Colon Carcinoma Metastatic in the Lung (tissue), 2 donors: Measurements from ENCODE around the gene DIMT1.

DNA sequence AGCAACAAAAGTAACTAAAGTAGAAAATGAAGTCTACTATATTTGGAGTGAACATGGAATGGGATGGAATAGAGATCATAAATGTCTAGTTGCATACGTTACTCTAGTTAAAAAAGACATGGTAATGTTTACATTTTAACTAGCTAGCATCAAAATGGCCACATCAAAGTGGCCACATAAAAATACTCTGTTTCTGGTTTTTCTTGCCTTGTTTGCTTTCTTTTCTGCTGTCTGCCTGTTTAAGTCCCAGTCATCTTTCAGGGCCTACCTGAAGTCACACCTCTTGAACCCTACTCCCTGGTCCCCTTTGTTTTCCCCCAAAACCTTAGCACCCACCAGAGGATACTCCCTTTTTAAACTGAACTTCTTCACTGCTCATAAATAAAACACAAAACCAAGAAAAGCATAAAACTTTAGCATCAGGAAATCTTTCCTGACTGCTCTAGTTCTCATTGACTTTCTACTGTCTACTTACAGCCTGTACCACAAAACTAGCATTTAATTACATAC is 6.3 kb upstream of the KIF2A start:
- PRO-cap, 2 experiments, result no peak in any of the 2 experiments

- PRO-cap, 2 experiments, result no peak in any of the 2 experiments
These were observed 18.2 kb downstream of the DIMT1 start for GRCh38 chr5:62385276-62386118.

GRCh38 chr5:62402852-62404166 is at the start of gene DIMT1:
DIMT1 (minus strand) TSS chr5:62403905.
- PRO-cap, 2 experiments, result peak in 2 of 2 experiments; most common plus-strand start chr5:62403518 (in 1); most common minus-strand start chr5:62403882 (in 2)

GRCh38 chr5:64180543-64181290 is 15.1 kb downstream of the RNF180 start:
- PRO-cap, 2 experiments, result no peak in any of the 2 experiments

- PRO-cap, 2 experiments, result no peak in any of the 2 experiments
These were observed 24.4 kb downstream of the SHISAL2B start for GRCh38 chr5:64714559-64715244.

DNA sequence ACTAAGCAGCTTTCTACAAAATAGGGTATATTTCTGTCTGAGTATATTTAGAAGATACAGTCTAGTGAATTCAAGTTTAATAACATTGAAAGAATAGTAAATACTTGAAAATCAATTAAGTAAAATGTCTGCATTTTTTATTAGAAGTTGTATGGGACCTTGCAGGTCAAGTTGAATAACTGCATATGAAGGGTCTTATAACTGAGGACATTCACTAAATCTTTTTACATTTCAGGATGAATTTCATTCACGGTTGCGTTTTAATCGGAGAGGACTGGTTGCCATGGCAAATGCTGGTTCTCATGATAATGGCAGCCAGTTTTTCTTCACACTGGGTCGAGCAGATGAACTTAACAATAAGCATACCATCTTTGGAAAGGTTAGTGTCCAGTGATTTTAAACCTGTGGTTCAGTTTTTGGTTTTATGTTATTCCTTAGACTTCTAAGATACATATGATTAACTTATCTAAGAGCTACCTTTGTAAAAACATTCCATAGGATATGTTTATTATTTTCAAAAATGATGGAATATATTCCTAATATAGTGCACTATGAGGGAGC is 15.0 kb downstream of the CWC27 start:
- PRO-cap, 2 experiments, result no peak in any of the 2 experiments

DNA sequence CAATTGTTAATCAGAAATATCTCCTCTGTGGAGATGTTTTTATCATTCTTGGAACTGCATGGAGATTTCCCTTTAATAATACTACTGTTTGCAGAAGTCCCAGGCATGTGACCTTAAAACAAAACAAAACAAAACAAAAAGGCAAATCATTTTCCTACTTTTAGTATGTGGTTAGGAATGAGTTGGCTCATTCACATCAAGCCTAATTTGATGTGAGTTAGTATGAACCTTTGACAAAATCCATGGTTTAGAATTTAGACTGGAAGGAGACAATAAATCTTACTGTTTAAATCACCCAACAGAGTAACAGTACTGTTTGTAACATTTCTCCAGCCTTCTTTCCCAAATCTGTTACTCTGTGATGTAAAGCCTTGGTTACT is 67.7 kb downstream of the CWC27 start:
- PRO-cap, 2 experiments, result no peak in any of the 2 experiments

GRCh38 chr5:64896302-64896723 is 127.6 kb downstream of the CWC27 start:
- PRO-cap, 2 experiments, result no peak in any of the 2 experiments

DNA sequence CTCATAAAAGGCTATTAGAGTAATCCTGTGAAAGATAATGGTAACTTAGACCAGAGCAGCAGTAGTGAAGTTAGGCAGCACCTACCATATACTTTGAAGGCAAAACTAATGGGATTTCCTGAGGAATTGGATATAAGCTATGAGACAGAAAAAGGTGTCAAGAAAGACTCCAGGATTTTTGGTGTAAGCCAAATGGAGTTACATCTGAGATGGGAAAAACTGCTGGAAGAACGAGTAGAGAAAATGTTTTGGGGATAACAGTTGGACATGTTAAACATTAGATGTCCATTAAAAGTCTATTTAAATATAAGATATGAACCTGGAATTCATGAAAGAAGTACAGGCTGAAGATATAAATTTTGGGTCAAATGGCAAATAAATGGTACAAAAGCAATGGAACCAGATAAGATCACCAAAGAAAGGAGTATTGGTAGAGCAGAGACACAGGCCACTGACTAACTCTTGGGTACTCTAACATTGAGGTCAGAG is 223.1 kb downstream of the ADAMTS6 start:
- PRO-cap, 2 experiments, result peak in 1 of 2 experiments; most common plus-strand start position 215 of the sequence (in 1)

- PRO-cap, 2 experiments, result no peak in any of the 2 experiments
These were observed 47.5 kb downstream of the NLN start for GRCh38 chr5:65769473-65769858.

DNA sequence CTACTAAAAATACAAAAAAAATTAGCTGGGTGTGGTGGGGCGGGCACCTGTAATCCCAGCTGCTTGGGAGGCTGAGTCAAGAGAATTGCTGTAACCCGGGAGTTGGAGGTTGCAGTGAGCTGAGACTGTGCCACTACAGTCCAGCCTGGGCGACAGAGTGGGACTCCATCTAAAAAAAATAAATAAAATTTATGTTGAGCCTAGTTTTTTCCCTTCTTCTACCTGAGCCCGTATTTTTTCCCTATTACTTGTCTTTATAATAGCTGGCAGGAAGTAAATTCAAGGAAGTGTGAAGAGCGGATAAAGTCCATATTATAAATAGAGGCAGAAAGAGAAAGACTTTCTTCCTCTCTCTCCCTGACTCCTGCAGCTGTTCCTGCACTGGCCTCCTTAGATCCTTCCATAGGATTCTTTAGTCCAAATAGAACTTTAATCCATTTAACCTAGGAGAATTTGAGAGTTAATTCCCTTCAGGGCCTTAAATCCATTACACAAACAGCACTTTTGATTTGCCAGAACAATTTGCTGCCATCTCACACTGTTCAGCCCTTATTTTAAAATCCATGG is 10.3 kb upstream of the ERBIN start:
- PRO-cap, 2 experiments, result no peak in any of the 2 experiments

GRCh38 chr5:65978080-65978524 is 51.7 kb downstream of the ERBIN start:
- PRO-cap, 2 experiments, result no peak in any of the 2 experiments

- PRO-cap, 2 experiments, result no peak in any of the 2 experiments
These were observed 78.7 kb downstream of the ERBIN start for GRCh38 chr5:66004756-66005827.

- PRO-cap, 2 experiments, result no peak in any of the 2 experiments
These were observed 59.9 kb upstream of the SREK1 start for GRCh38 chr5:66084264-66084589.

GRCh38 chr5:66100032-66100564 is 44.0 kb upstream of the SREK1 start:
- PRO-cap, 2 experiments, result no peak in any of the 2 experiments

- PRO-cap, 2 experiments, result no peak in any of the 2 experiments
These were observed 25.5 kb downstream of the SREK1 start for GRCh38 chr5:66169435-66170237.

DNA sequence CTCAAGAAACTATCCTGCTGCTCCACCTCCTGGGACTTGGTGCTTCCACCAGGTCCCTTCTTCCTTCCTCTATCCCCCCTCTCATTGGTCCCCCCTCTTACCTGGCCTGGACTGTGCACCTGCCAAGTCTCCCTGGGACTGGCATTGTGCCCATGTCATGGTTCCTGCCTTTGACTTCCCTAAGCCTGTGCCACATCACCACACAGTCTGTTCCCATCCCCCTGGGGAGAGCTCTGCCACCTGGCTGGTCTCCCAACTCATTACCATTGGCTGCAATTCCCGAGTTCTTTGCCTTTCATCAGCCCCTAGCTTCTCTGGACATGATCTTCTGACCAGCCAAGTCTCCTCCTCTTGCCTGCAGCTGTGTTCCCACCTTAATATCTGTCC is 180.2 kb downstream of the SREK1 start:
- PRO-cap, 2 experiments, result no peak in any of the 2 experiments

DNA sequence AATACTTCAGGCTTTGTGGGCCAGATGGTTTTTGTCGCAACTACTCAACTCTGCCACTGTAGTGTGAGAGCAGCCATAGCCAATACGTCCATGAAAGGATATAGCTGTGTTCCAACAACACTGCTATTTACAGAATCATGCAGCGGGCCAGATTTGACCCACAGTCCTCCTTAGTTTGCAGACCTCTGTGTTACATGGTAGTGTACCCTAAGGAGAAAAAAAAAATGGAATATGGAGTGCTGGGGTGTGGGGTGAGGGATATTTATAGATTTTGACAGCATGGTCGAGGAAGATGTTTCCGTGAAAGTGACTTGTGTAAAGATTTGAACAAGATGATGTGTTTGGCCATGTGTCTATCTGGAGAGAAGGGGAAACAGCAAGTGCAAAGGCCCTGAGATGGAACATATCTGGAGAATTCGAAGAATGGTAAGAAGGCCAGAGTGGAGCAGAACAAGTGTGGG is 25.7 kb downstream of the MAST4 start:
- PRO-cap, 2 experiments, result no peak in any of the 2 experiments

DNA sequence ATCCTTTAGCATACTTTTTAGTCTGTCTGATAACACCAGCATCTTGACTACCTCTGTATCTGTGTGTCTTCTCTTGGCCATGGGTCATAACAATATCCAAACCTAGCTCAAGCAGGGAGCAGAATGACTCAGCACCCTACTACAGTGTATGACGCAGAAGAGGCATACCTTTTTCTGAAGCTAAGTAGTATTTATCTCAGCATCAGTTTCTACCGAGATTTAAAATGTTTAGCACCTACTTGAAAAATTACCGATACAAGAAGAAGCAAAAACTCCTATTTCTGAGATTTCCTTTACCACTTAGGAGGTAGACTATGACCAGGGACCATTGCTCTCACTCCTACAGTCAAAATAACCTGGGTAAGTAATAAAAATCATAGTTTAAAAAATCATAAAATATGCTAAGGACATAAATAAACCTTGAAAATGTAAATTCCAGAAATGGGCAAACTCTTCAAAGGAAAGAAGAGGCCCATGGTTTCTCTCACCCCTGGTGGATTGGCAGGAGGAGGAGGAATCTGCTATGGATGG is 286.5 kb downstream of the MAST4 start:
- PRO-cap, 2 experiments, result no peak in any of the 2 experiments

DNA sequence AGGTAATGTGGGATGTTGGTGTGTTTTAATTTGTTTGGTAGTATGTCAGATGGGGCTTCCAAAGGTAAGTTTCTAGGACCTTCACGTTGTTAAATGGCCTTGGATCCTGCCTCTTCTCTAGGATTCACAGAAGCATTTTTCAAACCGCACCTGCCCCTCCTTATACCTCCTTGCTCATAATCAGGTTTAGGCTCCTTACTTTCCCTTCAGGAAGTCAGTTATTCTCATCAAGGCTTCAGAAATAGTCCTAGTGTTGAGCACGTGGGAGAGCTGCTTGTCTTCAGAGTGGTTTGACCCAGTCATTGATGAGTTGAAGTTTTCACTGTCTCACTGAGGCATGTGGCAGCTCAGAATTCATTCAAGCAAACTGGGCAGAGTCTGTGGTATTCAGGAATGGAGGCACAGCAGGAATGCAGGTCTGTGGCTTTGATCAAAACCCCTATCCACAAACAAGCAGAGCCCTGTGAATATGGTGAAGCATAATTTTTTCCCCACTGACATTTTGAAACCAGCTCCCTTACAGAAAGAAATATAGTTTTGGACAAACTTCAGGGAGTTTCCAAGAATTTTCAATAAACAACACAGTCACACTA is 207.4 kb downstream of the CD180 start:
- PRO-cap, 2 experiments, result no peak in any of the 2 experiments